Bronchus (tissue), 1 donor: ENCODE results near the gene ATRIP.

DNA sequence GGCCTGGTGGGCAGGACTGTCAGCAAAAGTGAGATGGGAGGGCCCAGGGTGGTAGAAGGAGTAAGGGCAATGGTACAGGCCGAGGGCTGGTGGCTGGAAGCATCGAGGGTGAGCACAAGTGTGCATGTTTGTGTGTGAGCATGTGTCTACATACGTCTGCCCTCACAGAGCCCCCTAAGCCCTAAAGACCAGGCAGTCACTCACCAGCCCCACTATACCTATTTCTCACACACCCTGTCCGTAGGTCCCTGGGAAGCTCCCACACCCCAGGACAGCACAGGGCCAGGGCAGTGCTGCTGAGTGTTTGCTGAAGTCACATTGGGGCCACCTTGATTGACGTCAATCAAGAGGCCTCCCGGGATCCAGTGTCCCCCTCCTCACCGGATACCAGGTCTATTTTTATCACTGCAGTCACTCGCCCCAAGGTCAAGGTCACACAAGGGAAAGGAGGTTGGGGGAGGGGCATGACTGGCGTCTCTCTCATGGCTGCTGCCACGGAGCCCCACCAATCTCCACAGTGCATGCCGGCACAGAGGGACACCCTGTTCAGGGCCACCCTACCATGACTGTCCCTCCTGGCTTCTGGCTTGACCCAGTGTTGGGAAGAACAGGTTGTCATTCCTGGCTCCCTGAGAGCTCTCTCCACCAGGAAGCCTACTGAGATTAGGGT is 1.7 kb downstream of the MYL3 start:
- PRO-cap: no peak

GRCh38 chr3:46867210-46868055 is 4.2 kb upstream of the MYL3 start:
- PRO-cap: no peak

DNA sequence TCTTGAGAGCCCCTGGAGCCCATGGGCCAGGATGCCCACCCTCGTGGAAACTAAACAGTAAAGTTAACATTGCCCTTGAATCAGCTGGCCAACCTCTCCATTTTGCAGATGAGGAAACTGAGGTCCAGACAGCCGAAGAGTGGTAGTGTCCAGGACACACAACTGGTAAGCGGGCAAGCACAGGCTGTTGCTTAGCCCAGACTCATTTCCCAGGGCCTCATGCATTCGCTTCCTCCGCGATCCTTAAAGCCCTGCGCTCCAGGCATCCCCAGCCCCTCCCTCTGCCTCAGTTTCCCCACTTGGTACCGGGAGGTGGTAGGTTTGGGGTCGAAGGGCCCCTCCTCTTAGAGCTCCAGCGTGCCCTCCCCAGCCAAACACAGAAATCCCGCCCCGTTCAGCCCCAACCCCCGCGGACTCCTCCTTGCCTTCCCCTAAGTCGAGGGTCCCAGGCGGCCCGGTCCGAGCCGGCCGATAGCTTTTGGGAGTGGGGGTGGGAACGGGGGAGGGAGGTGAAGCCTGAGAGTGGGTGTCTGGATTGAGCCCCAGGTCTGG is 3.5 kb downstream of the PTH1R start:
- PRO-cap: no peak

DNA sequence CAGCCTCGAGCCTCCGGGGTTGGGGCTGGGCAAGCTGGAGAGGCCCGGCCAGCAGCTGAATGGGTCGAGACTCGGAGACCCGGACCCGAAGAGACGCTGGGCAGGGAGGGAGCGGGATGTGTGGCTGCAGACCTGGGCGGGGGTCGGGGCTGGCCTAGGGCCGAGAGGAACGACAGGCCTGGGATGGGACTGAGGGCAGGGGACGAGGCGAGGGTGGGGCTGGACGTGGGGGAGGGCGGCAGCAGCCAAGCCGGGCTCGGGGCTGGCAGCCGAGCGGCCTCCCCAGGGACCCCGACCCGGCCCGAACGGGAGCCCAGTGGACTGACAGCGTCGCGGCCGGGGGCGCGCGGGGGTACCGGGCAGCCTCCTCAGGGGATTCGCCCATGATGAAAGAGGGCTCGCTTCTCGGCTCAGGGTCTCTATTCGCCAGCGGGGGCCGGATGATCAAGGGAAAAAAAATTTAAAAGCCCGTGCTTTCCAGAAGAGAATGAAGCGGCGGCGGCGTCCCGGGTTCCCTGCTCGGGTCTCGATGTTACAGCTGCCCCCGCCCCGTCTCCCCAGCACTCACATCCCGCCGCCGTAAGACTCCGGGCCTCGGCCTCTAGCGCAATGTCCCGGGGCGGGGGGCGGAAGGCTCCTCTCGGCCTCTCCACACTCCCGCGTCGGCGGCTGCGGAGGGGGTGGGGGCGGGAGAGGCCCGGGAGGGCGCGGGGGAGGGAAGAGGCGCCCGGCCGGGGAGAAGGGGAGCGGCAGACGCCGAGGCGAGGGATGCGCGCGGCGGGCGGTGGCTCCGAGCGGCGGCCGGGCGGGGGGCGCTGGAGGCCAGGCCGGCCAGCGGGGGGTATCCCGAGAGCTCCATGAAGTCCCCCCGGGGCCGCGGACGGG is 4.2 kb downstream of the PTH1R start:
- PRO-cap: bidirectional peak, plus-strand start at position 752 of the sequence, minus-strand start at position 611 of the sequence

DNA sequence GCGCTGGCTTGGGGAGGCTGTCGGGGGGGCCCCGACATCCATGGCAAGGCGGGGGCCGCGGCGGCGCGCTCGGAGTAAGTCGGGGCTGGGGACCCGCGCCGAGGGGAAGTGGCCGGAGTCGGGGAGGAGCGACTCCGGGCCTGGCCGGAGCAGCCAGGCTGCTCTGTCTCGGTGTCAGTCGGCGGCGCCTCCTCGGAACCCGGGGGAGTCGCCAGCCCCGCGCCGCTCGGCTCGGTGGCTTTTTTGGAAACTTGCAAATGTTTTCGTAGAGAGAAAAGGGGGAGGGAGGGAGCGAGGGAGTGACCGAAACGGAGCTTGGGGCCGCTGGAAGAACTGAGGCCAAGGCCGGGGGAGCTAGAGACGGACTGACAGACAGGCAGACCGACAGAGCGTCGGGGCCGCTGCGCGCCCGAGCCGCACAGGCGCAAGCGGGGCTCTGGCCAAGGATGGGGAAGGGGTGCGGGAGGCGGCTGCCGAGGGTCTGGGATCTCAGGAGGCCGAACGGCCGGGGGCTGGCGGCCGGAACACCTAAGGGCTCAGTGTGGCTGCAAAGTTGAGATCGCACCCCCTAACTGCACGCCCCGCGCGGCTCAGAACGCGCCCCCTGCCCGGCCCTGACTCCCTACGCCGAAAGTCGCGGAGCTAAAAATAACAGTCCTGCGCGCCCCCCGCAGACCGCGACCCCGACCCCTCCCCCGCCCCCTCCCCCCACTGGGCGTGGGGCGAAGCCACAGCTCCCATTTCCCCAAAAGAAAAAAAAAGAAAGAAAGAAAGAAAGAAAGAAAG is 5.1 kb downstream of the PTH1R start:
- PRO-cap: no peak

DNA sequence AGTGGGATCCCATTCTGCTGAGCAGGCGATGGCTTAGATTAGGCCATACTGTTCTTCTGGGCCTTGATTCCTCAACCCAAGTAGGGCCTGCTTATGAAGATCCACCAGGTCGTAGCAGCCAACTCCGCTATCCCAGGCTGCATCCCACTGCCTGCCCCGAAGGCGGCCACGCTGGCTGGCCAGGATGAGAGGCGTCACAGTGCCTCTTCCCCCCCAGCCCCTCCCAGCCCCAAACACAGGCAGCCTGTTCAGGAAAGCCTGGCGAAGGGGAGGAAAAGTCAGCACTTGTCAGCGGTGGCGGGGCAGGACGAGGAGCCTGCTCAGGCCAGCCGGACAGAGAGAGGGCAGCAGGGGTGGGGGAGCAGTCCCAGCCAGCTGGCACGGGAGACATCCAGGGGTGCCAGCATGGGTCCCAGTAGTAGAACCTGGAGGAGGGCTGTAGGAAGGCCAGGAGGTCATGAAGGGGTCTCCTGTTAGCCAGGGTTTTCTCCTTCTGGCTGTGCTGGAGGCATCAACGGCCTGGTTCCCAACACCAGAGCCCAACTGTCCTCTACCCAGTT is 11.3 kb downstream of the PTH1R start:
- PRO-cap: no peak

GRCh38 chr3:46915227-46915663 is 37.7 kb downstream of the PTH1R start:
- PRO-cap: no peak

DNA sequence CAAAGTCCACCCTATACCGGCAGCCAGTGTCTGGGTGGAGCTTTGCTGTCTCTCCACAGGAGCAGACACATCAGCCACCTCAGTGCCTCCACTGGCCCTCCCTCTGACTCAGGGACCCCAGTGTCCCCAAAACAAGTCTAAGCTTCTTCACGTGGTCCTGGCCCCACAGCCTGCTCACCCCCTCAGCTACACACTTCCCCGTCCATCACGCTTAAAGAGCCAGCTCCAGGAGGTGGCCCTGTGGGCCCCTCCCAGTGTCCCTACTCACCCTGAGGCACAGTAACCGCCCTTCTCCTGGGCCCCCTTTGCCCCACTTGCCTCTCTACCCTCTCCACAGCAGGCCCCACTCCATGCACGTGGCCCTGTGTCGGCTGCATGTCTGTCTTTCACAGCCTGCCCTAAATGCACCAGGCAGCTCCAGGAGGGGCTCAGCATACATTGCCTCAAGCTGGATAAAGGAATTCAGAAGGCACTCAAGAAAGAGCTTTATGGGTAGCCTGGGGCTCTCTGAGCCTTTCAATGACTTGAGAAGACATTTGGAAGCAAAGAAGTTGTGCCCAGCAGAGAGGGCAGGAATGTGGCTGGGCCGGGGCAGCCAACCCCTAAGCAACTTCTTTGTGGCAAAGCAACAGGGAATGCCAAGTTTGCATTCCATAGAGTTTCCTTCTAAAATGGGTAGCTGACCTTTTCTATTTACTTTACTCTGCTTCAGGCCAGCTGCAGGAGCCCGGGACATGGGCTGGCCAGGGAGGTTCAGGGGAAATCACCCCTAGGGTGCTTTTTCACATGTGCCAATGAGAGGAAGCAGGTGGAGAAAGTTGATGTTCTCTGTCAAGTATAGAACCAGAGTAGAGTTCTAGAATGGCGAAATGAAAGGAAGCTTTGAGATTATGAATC is 45.8 kb downstream of the CCDC12 start:
- PRO-cap: no peak

GRCh38 chr3:46941871-46942800 is 34.4 kb downstream of the CCDC12 start:
- PRO-cap: no peak

DNA sequence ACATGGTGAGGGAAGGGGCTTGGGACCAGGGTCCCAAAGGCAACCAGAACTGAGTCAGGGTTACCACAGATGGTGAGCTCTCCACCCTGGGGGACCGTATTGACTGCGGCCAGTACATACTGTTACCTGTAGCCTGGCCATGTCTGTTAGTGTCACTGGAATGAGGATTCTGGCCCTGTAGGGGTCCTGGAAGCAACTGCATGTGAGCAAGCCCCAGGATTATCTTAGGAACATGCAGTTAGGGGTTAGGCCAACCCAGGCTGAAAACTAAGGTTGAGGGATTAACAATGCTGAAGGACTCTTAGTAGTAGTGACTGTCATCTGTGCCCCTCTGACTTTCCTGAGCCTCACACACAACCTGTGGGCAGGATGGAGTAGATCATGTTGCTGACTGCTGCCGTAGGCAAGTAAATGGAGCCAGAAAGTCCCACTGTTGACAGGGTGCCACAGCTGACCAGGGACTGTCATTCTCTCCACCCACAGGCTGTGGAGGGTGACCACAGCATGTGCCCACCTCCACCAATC is 15.1 kb downstream of the NBEAL2 start:
- PRO-cap: no peak

DNA sequence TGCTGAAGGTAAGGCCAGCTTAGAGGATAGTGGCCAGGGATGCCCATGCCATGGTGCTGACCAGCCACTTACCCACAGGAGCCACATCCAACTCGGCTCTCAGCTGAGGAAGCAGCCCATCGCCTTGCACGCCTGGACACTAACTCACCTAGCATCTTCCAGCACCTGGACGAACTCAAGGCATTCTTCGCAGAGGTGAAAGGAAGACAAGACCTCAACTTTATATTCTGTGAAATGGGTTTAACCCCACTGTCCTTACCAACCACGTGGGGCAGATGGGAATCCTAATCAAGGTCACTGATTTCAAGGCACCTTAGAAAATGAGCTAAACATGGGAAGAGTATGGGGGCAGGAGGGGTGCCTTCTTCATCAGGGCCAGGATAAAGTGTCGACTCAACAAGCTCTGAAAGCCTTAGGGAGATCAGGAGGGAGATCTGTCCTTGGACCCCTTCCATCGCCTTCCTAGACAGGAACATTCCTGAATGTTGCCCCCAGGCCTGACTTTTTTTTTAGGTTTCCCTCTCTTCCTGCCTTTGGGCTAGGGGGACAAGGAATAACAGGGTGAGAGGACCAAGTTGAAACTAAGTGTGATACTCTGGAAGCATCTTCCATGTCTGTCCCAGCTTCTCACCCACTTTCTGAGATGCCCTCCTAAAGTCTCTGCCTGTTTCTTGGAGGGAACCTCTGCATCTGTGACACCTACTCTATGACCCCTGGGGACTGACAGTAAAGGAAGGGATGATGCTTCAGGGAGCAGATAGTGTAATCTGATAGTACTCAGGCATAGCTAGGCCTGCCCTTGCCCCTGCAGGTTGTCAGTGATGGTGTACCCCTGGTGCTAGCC is 27.0 kb downstream of the NBEAL2 start:
- PRO-cap: no peak

DNA sequence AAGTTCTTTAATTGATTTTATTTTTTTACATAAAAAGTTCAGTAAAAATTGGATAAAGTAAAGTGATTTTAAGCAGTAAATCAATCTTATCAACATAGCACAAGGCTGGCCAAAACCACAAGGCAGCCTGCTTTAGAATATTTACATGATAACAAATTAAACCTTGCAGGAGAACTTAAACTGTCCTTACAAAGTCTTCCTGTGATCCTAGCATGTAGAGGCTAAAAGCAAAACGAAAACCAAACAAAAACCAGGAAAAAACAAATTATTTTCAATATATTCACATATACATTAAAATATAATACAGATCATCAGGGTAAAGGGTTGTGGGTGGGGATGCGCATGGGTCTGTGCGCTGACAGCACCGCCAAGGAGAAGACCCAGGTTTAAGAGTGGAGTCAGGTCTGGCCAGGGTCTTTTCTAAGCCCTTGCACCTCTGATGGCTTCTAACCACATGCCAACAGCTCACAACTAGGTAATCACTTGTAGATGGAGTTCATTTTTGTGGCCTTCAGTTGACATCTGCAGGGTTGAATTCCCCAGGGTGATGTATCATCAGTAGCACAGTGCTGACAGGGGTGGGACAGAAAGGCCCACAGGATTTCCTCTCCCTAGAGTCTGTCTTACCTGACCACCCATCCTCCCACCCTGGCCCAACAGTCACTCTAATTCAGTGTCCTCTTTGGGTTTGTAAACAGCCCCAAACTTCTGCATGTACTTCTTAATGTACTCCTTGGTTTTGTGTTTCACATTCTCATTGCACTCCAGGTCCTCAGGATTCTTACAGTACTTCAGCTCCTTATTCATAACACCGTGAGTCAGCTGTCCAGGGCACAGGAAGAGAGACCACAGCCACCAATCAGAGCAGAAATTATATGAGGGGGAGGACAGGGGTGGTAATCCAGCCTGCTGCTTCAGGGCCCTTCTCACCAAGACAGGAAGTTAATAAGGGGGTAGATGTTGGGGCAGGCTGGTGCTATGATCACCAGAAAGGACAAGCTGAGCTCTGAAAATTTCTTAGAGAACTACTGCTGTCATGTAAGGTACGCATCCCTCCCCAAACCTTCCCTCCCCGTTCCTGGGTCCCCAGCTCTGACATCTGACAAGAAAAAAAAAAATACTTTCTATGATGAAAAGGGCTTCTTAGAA is 37.3 kb downstream of the NBEAL2 start:
- PRO-cap: no peak

- PRO-cap: unidirectional peak, minus-strand start at chr3:47164587
Observed at GRCh38 chr3:47164558-47164625, 479 bp upstream of the SETD2 start.

DNA sequence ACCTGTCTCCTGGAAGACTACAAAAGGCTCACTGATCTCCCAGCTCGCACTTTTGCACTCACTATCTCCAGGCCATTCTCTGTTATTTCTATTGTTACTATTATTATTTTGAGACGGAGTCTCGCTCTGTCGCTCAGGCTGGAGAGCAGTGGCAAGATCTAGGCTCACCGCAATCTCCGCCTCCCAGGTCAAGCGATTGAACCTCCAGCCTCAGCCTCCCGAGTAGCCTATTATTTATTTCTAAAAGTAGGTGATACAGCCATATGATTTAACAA is 924 bp upstream of the PTPN23 start:
- PRO-cap: no peak

- PRO-cap: no peak
Observed at GRCh38 chr3:47522008-47522600, 8.6 kb upstream of the ELP6 start.

DNA sequence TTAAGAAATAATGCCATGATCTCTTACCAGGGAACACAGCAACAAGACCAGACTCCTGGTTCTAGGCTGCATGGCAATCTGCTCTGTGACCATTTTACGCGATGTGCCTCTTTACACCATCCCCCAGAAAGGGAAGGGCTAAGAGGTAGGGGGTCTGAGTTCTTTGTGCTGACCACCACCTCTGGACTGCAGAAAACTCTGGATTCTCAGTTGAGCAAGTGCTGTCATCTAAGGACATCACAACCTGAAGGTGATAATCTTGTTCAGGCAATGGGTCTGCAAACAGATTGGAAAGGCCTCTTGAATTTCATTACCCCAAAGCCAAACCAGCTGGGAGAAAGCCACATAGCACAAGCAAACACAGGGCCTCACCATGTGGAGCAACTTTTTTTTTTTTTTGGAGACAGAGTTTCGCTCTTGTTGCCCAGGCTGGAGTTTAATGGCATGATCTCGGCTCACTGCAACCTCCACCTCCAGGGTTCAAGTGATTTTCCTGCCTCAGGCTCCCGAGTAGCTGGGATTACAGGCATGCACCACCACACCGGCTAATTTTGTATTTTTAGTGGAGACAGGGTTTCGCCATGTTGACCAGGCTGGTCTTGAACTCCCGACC is 3.9 kb upstream of the CSPG5 start:
- PRO-cap: no peak

DNA sequence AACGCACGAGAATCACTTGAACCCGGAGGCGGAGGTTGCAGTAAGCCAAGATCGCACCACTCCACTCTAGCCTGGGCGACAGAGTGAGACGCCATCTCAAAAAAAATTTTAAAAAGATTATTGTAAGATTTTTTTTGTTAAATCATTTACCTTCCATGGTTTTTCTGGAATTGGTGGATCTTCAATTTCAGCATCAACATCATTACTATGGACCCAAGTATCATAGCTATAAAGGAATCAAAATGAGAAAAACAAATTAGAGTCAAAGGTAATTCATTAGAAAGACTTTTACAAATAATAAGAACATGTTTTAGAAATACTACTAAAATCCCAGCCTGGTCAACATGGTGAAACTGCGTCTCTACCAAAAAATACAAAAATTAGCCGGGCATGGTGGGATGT is 67.4 kb downstream of the SMARCC1 start:
- PRO-cap: no peak

DNA sequence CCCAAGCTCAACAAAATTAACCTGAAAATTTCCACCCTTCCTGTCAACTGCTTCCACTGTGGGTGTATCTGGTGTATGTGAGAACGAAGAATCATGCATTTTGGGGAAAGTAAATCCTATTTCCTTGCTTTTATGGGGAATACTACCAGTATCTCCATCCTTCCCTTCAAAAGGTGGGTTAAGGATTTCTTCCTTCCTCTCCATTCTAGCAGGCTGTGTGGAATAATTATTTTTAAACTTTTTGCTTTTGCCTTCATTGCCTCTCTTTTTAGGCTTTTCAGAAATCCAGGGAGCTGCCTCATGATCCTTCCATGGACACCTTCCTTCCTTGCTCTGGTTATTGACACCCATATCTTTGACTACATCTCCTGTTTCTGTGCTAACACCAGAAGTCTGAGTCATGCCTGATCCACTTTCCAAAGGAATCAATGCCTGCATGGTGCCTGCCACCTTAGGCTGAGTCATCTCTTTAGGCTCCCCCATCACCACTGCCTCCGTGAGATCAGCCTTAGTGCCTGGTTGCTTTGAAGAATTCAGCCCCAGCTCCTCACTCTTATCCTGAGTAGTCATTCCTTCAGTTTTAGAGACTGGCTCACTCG is 105.6 kb downstream of the MAP4 start:
- PRO-cap: no peak

GRCh38 chr3:48188467-48188902 is 268 bp upstream of the CDC25A start:
- PRO-cap: bidirectional peak, plus-strand start at chr3:48188623, minus-strand start at chr3:48188379

- PRO-cap: bidirectional peak, plus-strand start at chr3:48446789, minus-strand start at chr3:48446635; bidirectional peak, plus-strand start at chr3:48447142, minus-strand start at chr3:48446980
Observed at GRCh38 chr3:48445941-48447270, at the start of gene ATRIP. TSS of gene ATRIP (plus strand) at chr3:48446737.